WTC11 (cell line): ENCODE data around the genes CDC42 and C1QC.

- PRO-cap = no peak
These were observed 2.6 kb downstream of the ALPL start for GRCh38 chr1:21511569-21512508.

DNA sequence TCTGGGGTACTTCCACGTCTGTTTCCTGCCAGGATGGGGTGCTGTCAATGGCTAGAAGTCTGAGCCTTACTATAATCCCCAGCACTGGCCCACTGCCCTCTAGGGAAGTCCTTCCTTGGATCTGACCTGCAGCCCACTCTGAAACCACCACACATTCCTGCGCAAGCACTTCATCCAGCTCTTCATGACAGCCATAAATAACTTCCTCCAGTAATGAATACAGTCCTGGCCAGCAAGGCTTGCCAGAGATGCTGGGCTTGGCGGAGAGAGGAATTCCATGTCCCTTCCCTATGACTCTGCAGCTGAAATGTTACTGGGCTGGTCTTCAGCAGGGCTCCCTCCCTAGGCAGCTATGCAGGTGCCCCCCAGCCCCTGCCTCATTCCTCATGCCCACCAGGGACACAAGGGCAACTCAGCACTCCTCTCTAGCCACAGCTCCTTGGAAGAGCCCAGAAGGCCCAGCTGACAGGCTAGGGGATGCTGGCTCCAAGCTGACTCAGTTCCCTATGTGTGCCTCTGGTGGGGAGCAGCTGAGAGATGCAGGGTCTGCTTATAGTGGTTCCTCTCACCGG lies 32.7 kb downstream of the ALPL start:
- PRO-cap = no peak

GRCh38 chr1:21586872-21587316 lies 77.7 kb downstream of the ALPL start:
- PRO-cap = no peak

DNA sequence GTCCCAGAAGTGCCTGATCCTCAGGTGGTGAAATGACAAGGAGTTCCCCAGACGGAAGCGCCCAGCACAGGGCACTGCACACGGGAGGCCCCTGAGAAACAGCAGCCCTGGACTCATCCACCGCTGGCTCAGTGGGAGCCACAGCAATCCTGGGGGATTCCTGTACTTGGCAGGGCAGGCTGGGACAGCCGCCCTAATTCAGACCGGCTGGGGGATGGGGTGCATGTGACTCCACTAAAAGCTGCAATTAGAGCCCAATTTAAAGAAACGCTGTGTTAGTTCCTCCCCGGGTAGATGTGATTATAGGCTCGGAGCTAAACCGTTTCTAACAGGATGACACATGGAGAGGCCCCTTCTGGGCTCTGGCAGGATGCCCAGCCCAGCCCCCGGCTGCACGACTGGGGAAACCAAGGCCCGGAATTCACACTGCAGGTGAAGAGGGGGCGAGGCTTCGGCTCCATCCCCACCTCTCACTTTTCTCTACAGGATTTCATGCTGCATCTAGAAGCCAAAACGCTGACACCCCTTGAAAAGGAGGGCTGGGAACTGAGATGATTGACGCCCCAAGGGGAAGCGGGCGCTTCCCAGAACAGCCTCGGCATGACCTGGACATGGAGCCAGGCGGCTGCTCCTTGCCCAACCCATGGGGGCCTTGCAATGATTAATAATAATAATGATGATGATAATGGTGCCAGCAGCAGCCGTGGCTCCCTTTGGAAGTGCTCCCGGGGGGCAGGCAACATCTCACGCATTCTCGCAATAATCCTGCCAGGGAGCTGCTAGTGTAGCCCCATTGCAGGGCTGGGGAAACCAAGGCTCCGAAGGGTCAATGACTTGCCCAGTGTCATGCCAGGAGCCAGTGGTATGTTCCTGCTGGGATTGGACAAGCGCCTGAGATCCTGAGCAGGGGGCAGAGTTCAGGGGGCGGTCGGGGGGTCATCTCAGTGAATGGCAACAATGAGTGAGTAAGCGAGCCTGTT lies 78.4 kb downstream of the RAP1GAP start:
- PRO-cap = no peak

GRCh38 chr1:21631913-21632821 lies 37.0 kb downstream of the RAP1GAP start:
- PRO-cap = no peak

DNA sequence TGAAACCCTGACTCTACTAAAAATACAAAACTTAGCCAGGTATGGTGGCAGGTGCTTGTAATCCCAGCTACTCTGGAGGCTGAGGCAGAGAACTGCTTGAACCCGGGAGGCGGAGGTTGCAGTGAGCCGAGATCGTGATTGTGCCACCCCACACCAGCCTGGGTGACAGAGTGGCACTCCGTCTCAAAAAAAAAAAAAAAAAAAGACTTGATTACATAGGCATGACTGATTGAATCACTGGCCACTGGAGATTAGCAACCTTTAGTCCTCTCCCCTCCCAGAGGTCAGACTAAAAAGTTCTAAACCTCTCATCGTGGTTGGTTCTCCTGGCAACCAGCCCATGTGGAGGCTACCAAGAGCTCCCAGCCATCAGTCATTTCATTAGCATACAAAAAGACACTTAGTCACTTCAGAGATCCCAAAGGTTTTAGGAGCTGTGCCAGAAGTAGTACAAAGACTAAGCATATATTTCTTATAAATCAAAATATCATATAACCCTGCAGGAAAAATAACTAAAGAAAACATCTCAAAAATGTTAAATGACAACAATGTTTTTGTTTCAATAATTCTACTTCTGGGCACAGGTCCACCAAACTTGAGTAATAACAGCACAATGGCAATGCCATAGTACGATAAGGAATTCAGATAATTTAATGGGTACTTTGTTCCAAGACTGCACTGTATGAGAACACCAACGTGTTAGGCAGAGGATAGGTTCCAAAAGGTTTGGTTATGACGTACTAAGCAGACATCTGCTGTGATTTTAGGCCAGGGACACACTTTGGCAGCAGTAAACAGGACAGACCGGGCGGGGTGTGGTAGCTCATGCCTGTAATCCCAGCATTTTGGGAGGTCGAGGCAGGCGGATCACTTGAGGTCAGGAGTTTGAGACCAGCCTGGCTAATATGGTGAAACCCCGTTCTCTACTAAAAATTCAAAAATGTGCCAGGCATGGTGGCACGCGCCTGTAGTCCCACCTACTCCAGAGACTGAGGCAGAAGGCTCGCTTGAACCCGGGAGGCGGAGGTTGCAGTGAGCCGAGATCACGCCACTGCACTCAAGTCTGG lies 18.1 kb downstream of the USP48 start:
- PRO-cap = no peak

GRCh38 chr1:21884629-21885788 lies 52.1 kb downstream of the HSPG2 start:
- PRO-cap = no peak

GRCh38 chr1:21901440-21901940 lies 35.6 kb downstream of the HSPG2 start:
- PRO-cap = no peak

- PRO-cap = no peak
These were observed 13.3 kb downstream of the HSPG2 start for GRCh38 chr1:21923736-21924312.

DNA sequence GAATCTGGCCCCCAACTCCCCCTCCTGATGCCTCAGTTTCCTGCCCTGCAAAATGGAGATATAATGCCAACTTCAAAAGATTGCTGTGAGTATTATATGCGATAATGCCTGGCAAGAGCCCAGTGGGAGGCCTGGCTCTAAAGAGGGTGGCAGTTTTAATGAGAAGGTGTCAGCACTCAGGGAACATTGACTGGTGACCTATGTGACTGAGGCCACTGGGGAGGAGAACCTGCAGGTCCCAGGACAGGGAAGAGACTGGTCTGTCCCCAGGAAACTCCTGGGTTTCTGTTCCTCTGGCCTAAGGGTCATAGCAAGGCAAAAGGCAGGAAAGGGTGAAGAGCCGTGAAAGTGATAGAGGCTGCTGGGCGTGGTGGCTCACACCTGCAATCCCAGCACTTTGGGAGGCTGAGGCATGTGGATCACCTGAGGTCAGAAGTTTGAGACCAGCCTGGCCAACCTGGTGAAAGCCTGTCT lies 11.0 kb downstream of the HSPG2 start:
- PRO-cap = no peak

DNA sequence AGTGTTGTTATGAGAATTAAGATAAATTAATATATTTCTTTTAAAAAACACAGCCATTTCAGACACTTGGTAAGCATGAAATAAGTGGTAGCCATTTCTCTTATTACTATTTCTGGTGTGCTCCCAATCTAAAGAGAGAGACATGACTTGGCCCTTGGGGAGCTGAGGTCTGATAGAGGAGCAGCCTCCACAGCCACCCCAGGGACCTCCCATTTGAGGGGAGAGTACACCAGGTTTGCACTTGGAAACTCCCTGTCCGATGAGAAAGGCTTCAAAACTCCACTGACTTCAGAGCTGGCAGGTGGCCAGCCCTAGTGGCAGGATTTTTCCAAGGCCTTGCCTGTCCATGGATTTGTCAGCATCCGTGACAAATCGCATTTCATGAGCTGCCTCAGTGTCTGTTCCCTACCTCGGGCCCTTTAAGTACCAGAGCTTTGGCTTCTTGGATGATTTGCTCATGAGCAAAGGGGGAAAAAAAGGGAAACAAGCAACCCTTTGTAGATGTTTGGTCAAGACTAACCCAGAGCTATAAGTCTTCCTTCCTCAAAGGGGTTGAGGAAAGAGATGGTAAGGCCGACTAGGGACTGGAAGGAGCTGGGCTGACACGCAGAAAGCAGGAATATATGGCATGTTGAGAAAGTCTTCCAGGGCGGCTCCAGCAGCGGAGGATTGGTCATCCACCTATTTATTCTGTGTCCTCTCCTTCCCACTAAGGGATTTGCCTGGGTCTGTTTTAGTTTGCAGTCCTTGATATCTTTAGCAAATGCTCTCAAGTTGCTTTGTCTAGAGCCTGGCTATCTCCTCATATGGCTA lies 2.6 kb upstream of the HSPG2 start:
- PRO-cap = no peak

GRCh38 chr1:21940310-21940523 lies 3.1 kb upstream of the HSPG2 start:
- PRO-cap = no peak

GRCh38 chr1:21954991-21955389 lies 17.9 kb upstream of the HSPG2 start:
- PRO-cap = no peak

GRCh38 chr1:22052383-22052854 lies at the start of gene CDC42:
Gene CDC42, plus strand, starts transcription at chr1:22052709.
- PRO-cap = bidirectional peak, plus-strand start at chr1:22052720, minus-strand start at chr1:22052594

GRCh38 chr1:22053887-22054175 lies 1.3 kb downstream of the CDC42 start:
- PRO-cap = no peak

DNA sequence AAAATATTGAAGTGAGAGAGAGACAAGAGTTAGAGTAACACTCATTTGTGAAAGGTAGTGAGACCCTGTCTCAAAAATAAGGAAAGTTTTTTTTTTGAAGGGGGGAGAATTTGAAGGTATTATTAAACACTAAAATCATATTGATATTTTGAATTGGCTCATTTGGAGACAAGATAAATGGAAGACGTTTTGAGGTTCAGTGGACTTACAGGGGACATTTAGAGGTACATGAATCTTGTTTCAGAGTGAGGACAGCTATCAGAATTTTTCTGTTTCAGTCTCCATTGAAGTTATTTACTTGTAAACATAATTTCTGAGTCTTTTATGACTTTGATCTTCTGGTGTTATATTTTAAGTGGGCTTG lies 27.0 kb downstream of the CDC42 start:
- PRO-cap = no peak

DNA sequence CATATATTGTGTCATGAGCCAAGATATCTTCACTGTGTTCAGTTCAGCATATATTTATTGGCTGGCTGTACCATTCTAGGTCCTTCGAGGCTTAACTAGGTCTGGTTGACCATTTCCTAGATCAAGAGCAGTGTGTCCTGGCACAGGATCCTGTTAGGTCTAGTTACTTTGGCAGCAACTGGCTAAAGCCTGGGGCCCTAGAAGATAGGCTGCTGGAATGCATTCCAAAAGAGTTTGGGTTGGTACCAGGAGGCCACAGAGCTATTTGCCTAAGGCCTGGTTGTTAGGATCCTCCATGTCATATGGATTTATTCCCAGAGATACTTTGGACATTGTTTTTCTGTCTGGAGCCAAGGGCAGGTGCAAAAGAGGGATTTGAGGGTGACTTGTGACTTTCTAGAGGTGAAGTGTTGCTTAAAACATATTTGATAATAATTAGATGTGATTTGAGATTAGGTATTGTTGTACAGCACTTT lies 21.1 kb downstream of the ZBTB40 start:
- PRO-cap = no peak

GRCh38 chr1:22557316-22557925 lies 5.9 kb upstream of the EPHA8 start:
- PRO-cap = no peak

DNA sequence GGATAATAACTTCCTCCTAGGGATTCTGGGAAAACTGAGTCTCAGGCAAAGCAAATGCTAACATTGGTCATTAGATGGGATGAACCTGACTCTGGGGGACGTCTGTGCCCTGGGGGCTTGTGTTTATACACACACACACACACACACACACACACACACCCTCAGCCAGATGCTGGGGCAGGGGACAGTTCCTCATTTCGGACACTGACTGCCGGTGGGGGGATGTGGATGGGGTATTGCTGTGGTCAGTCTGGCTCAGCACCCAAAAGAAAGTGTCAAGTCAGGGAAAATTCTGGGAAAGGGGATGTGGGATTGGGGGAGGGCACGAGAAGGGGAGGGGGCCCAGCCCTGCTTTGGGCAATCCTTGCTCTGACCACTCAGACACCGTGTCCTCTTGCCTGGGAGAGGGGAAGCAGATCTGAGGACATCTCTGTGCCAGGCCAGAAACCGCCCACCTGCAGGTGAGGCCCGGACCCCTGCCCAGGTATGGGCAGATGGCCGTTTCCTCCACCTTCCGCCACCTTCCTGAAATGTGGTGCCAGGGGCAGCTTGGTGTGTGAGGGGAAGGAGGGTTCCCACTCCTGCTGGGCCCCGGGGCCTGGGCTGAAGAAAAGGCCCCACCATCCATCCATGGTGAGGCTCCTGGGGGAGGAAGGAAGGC lies at the start of gene C1QC:
Gene C1QC, plus strand, starts transcription at position 380 of the 661 bp plus-strand sequence.
- PRO-cap = no peak

GRCh38 chr1:22659419-22659876 lies 6.4 kb downstream of the C1QB start:
- PRO-cap = no peak